ENCODE measurements around a stretch of chr5.

DNA sequence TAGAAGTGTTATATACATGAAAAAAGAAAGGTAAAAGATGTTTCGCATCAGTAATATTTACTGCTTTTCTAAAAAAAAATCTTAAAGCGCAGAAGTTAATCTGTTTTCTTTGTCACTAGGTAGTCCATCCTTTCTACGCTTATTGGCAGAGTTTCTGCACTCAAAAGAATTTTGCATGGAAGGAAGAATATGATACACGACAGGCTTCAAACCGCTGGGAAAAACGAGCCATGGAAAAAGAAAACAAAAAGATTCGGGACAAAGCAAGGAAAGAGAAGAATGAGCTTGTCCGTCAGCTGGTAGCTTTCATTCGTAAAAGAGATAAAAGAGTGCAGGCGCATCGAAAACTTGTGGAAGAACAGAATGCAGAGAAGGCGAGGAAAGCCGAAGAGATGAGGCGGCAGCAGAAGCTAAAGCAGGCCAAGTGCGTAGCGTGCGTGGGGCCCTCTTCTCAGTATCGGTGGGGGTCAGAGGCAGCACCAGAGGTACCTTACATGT lies 7.9 kb downstream of the DNAJC21 start:
- PRO-cap = no peak

DNA sequence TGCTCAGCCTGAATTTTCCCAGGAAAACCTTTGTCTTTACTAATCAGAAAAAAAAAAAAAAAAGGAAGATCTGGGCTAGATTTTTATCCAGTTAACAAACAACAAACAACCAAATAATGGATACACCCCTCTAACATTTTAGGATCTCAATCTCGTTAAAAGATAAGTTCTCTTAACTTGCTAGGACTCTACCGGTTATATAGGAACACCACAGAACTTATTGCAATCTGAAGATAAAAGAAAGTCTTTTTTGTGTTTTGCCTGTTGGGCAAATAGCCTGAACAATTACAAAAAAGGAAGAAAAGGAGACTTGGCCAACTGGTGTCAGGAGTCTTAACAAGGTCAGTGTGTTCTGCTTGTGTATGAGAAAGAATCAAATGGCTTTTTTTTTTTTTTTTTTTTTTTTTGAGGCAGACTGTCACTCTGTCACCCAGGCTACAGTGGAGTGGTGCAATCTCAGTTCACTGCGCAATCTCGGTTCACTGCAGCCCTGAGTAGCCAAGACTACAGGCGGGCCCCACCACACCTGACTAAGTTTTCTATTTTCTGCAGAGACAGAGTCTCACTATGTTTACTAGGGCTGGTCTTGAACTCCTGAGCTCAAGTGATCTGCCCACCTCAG lies 3.2 kb upstream of the IL7R start:
- PRO-cap = bidirectional peak, plus-strand start at position 482 of the sequence, minus-strand start at position 347 of the sequence

DNA sequence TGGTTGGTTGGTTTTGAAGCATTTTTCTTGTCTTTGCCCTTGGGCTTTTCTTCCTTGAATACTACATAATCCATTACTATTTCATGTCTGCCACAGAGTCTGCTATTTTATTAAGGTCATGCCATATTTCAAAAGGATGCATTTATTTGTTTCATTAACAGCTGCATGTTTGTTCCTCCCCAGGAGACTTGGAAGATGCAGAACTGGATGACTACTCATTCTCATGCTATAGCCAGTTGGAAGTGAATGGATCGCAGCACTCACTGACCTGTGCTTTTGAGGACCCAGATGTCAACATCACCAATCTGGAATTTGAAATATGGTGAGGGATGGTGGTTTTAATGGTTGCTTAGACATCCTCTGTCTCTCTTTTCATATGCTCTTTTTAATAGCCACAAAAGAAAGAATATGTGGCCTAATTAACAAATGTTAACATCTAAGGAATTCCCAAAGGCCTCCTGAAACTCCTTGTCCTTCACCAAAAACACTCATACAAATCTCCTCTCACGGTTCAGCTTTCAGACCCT lies 4.0 kb downstream of the IL7R start:
- PRO-cap = no peak

- PRO-cap = no peak
Observed at GRCh38 chr5:35876152-35876957, 19.7 kb downstream of the IL7R start.

DNA sequence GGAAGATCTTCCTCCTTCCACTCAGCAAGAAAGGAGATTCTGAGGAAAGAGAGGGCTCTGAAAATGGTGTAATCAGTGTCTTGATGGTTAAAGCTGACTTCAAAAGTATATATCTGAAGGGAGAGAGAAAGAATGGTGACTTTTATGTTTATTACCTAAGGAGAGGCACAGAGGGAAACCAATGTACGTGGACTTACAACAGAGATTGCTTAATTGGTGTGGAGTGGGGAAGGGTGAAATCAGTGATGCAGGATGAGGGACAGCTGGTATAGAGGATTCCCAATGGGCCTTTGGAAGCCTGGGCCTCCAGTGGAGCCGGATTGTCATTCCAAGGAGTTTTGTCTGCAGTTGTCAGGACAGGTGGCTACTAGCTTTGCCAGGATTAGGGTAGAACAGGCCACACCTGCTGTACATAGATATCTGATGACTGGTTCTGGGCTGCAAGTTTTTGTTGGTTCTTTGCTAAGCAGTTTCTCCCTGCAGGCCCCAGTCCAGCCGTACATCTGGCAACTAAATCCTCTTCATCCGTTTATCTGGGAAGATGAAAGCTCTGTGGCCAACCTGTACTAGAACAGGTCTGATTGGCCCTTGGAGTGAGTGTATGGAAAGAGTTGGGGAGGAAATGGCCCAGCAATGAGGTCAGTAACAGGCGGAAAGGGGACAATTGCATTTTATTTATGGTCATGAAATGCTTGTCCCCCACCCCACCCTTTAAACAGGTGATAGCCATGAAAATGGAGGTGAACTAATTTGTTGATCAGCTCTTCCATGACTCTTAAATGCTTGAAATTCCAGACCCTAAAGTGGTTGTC lies 4.3 kb downstream of the SKP2 start:
- PRO-cap = no peak

- PRO-cap = no peak
Observed at GRCh38 chr5:36481340-36481638, 125.1 kb upstream of the SLC1A3 start.

DNA sequence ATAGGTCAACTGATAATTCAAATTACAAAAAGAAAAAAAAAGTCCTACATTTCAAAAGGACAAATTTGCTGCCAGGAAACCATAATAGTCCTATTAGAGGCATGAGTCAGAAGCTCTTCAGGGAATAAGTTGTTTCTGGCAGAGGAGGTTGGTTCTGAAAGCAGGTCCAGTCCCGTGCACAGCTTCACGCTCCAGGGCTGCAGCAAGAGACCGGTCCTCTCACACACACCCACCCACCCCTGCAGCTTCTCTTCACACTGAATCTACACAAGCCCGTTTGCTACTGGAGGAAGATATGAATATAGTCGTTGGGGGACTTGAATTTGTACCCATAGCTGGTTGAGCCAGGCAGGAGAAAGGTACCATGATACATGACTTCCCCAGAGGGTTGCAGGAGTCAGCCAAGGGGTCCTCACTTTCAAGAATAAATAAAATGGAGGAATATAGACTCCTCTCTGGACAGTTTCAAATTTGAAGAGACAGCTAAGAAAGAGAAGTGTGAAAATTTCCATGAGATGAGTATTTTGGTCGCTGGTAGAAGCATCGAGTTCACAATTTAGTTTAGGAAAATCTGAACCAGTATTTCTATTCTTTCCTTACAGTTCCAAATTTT lies 36.8 kb upstream of the SLC1A3 start:
- PRO-cap = no peak

DNA sequence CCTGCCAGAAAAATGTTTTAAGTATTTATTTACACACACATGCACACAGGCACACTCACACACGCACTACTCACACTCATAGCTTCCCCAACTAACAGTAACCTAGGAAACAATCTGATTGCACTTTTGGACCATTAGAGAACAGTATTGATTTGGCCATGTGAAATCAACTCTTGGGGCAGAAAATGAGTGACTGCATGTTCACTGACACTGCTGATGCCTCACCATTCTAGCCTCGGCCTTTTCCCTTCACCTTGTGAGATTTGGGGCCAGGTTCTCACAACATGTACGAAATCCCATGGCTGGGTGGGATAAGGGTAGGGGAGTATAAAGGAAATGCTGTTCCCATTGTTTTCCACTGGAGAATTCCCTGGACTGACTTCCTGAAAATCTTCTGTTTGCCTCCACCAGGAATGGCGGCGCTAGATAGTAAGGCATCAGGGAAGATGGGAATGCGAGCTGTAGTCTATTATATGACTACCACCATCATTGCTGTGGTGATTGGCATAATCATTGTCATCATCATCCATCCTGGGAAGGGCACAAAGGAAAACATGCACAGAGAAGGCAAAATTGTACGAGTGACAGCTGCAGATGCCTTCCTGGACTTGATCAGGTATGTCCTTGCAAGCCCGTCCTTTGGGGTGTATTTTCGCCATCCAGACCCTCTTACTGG lies 64.3 kb downstream of the SLC1A3 start:
- PRO-cap = no peak

DNA sequence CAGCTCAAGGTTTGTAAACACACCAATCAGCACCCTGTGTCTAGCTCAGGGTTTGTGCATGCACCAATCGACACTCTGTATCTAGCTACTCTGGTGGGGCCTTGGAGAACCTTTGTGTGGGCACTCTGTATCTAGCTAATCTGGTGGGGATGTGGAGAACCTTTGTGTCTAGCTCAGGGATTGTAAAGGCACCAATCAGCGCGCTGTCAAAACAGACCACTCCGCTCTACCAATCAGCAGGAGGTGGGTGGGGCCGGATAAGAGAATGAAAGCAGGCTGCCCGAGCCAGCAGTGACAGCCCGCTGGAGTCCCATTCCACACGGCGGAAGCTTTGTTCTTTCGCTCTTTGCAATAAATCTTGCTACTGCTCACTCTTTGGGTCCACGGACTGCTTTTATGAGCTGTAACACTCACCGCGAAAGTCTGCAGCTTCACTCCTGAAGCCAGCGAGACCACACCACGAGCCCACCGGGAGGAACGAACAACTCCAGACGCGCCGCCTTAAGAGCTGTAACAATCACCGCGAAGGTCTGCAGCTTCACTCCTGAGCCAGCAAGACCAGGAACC lies 93.4 kb upstream of the NIPBL start:
- PRO-cap = no peak

DNA sequence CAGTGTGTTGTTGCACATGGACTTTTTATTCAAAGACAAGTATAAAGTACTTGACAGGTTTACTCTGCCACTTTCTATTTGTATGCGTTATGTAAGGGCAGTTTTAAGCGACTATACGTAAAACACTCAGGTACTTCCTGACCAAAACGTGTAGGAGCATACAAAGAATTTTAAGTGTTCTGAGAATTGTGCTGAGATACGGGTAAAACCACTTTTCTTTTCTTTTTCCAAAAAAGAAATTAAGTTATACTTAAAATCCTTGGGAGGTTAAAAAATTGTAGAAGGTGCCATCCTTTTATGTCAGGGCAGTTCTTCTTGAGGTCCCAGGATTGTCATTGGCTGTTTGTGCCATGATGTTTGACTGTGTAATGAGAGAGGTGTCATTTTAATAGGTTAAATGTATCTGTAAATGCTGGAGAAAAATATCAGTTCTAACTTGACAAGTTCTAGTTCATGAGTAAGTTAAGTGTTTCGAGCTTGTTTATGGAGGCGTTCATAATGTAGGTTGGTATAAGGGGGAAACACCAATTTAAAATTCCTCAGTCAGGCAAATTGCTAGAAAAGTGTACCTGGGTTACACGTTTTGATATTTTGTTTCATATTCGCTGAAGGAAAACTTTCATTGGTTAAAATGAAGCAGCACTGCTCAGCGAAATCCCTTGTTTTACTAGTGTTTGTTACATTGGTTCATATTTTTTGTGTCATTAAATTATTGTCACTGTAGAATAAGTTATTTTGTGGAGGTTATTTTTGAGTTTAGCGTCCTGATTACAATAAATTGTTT lies 1.5 kb downstream of the NIPBL start:
- PRO-cap = no peak

GRCh38 chr5:36965133-36965829 lies 88.7 kb downstream of the NIPBL start:
- PRO-cap = no peak

DNA sequence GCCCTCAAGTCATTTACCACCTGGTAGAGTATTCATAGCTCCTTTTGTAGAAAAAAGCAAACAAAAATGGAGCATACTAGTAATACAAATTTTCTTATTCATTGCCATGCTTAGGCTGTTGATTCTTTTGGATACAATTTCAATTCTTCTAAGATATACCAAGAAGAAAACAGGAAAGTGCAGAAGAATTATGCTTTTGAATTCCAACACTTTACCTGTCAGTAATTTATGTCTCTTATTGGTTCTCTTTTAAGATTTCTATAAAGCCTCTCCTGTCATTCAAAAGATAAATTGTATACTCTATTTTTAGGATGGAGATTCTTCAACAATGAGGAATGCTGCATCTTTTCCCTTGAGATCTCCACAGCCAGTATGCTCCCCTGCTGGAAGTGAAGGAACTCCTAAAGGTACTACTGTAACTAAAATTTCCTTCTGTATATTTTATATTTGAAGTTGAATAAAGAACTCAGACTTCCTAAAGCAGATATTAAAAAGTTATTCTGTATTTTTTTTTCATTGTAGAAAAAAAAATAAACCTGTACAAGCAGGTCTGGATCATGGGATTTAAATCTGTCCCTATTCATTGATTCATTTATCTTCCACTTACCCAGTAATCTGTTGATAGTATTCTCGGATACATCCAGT lies 95.2 kb downstream of the NIPBL start:
- PRO-cap = no peak

- PRO-cap = no peak
Observed at GRCh38 chr5:37425082-37425712, 46.1 kb downstream of the WDR70 start.

DNA sequence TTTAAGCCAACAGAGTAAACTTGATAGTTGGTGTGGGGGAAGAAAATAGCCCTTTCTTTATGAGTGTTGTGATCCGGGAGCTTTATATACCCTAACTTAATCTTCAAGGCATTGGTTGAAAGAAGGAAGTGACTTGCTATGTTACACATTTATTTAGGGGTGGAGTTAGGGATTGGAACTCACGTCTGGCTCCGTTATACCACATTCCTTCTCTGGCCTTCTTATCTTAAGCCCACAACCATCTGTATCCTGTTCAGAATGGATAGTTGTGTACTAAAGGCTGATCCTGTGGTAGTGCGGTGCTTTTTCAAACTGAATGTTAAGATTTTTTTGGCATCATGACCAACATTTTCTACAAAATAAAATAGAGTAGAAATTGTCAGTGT lies 174.0 kb downstream of the WDR70 start:
- PRO-cap = no peak

GRCh38 chr5:37620266-37620941 lies 219.4 kb downstream of the GDNF start:
- PRO-cap = no peak

- PRO-cap = no peak
Observed at GRCh38 chr5:37671973-37672646, 167.7 kb downstream of the GDNF start.

DNA sequence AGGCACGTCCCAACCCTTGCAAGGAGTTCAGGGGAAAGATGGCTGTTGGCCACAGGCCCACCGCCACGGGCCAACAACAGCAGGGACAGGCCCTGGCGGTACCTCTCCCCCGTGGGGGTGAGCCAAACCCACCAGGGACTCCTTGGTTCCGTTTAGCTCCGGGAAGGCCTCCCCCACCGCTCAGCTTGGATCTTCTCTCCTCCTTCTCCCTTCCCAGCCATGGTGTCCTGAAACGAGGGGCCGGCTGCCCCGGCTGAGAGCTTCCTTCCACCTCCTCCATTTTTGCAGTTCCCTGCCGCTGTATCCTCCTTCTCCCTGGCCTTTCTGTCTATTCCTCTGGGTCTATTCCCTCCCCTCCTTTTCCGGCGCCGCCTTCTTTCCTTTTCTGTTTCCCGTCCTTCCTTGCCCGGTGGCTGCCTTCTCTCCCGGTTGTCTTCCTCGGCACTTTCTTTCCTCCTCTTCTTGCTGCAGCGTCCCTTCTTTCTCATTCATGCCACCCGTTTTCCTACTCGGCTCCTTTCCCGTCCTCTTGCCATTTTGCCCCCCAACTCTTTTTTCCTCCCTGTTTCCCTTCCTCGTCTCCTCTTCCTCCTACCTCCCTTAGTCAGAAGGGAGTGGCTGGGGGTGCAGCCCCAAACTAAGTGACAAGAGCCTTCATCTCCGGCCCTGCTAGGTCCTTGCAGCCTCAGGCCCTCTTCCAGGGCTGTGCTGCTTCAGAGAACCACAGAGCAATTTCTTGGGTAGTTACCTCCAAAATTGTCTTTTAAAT lies 110.3 kb downstream of the LIFR start:
- PRO-cap = unidirectional peak, minus-strand start at position 317 of the sequence

DNA sequence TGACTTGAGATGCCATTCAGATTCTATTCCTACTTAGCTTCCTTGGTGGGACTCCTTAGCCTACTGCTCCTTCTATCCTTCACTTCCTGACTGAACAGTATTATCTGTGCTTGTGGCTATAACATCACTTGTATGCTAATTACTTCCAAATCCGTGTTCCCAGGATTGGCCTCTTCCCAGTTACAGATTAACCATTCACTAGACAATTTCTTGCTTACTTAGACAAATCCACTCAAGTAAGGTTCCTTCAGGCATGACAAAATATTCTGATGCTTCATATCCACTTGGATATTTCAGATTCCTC lies 18.3 kb downstream of the LIFR start:
- PRO-cap = unidirectional peak, minus-strand start at position 92 of the sequence

GRCh38 chr5:38543989-38544912 lies 12.2 kb downstream of the LIFR start:
- PRO-cap = no peak

- PRO-cap = no peak
Observed at GRCh38 chr5:38719095-38719580, 126.7 kb upstream of the OSMR start.

Measured in bronchus (tissue), 1 donor.